HepG2 (cell line): ENCODE data around the gene NCOA3.

GRCh38 chr20:46215653-46216508 is 92.4 kb downstream of the CDH22 start:
- RRBS, 2 experiments, result no CpG with 5 or more reads among the region's 18 CpGs
CAGE:
- cytosol, long polyA minus RNA, result no peak
- cytosol, long polyA plus RNA, result no peak
- long polyA plus RNA, result no peak
- nucleus, long polyA minus RNA, result no peak
- nucleus, long polyA plus RNA, result no peak

GRCh38 chr20:46402255-46402892 is 4.0 kb downstream of the ELMO2 start:
- RRBS, 2 experiments, result no CpG with 5 or more reads among the region's 3 CpGs
CAGE:
- cytosol, long polyA minus RNA, result no peak
- cytosol, long polyA plus RNA, result no peak
- long polyA plus RNA, result no peak
- nucleus, long polyA minus RNA, result no peak
- nucleus, long polyA plus RNA, result no peak

DNA sequence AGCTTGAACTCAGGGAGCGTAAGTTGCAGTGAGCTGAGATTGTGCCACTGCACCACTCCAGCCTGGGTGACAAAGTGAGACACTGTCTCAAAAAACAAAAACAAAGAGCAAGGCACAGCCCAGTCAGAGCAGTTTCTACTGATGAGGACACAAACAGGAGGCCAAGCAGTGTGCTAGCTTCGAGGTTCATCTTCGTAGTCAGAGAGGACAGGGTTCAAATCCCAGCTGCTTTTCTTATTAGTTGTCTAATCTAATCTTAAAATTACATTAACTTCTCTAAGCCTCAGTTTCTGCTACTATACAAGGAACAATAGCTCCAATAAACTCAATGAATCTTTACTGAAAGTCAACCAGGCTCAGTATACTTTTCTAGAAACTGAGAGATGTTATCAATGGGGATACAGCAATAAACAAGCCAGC is 1.5 kb downstream of the TP53RK start:
- RRBS, 2 experiments, result no CpG with 5 or more reads among the region's 3 CpGs
CAGE:
- cytosol, long polyA minus RNA, result no peak
- cytosol, long polyA plus RNA, result no peak
- long polyA plus RNA, result no peak
- nucleus, long polyA minus RNA, result no peak
- nucleus, long polyA plus RNA, result no peak

DNA sequence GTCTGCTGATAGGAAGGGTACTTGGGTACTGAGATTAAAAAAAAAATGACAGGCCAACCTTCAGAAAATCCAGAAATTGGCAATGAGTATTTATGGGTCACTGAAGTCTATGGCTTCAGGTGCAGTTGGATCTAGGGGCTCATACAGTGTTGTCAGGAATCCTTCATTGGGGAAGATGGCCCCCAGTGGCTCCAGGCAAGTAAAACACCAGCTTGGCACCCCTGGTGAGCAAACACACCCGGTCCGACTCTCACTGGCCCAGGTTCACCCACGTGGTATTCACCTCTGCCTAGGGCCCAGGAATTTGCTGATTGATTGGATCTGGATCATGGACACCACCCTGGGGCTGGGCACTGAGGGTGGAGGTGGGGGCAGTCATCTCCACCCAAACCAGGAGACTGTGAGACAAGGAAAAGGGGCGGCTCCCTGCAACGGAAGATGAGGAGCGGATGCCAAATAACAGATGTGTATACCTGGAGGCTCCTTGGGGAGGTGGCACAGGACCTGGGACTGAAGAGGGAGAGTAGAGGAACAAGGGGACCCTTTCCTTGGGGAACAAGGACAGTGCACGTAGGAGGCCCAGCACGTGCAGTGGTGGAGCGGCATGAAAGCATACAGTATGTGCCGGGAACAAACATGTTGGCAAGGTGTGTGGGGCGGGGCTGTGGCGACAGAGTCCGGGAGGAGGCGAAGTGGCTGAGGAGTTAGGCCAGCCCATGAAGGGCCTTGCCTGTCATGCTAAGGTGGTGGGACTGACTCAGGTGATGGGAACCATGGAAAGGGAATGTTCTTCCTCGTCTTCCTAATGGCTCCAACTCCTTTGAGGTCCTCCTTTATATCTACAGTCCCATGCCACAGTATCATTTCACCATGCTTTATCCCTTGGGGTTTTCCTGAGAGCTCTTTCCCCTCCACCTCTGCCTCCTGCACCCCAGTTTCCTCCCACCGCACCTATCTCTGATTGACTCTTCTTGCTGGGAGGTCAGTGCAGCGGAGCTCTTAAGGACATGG is 4.9 kb downstream of the SLC2A10 start:
- RRBS, 2 experiments, result 75 to 78% methylated on average over 4 of the region's 17 CpGs
CAGE:
- cytosol, long polyA minus RNA, result no peak
- cytosol, long polyA plus RNA, result no peak
- long polyA plus RNA, result no peak
- nucleus, long polyA minus RNA, result no peak
- nucleus, long polyA plus RNA, result no peak

DNA sequence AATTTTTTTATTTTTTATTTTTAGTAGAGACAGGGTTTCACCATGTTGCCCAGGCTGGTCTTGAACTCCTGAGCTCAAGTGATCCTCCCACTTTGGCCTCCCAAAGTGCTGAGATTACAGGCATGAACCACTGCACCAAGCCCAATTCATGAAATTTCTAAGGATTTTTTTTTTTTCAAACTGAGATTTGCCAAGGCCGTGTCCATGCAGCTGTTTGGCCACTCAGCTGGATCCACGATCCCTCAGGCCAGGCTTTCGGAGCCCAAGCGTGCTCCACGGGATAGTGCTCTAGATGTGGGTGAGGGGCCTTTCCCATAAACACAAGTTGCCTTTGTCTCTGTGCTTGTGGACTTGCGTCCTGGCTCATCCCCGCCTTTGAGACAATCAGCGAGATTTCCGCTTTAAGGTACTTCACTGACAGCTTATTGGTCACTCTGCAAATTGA is 19.4 kb downstream of the SLC2A10 start:
- RRBS, 2 experiments, result no CpG with 5 or more reads among the region's 9 CpGs
CAGE:
- cytosol, long polyA minus RNA, result no peak
- cytosol, long polyA plus RNA, result no peak
- long polyA plus RNA, result no peak
- nucleus, long polyA minus RNA, result no peak
- nucleus, long polyA plus RNA, result no peak

- RRBS, 2 experiments, result 29 to 33% methylated on average over 8 to 10 of the region's 24 CpGs
CAGE:
- cytosol, long polyA minus RNA, result no peak
- cytosol, long polyA plus RNA, result no peak
- long polyA plus RNA, result no peak
- nucleus, long polyA minus RNA, result no peak
- nucleus, long polyA plus RNA, result no peak
These were observed 519 bp downstream of the EYA2 start for GRCh38 chr20:46895213-46895511.

- RRBS, 2 experiments, result no CpG with 5 or more reads among the region's 19 CpGs
CAGE:
- cytosol, long polyA minus RNA, result no peak
- cytosol, long polyA plus RNA, result no peak
- long polyA plus RNA, result no peak
- nucleus, long polyA minus RNA, result no peak
- nucleus, long polyA plus RNA, result no peak
These were observed 50.7 kb downstream of the EYA2 start for GRCh38 chr20:46945068-46946106.

GRCh38 chr20:47118593-47118964 is 223.9 kb downstream of the EYA2 start:
- RRBS, 2 experiments, result no CpG with 5 or more reads among the region's 7 CpGs
CAGE:
- cytosol, long polyA minus RNA, result no peak
- cytosol, long polyA plus RNA, result no peak
- long polyA plus RNA, result no peak
- nucleus, long polyA minus RNA, result no peak
- nucleus, long polyA plus RNA, result no peak

GRCh38 chr20:47249244-47250047 is 107.1 kb downstream of the ZMYND8 start:
- RRBS, 2 experiments, result no CpG with 5 or more reads among the region's 13 CpGs
CAGE:
- cytosol, long polyA minus RNA, result no peak
- cytosol, long polyA plus RNA, result no peak
- long polyA plus RNA, result no peak
- nucleus, long polyA minus RNA, result no peak
- nucleus, long polyA plus RNA, result no peak

DNA sequence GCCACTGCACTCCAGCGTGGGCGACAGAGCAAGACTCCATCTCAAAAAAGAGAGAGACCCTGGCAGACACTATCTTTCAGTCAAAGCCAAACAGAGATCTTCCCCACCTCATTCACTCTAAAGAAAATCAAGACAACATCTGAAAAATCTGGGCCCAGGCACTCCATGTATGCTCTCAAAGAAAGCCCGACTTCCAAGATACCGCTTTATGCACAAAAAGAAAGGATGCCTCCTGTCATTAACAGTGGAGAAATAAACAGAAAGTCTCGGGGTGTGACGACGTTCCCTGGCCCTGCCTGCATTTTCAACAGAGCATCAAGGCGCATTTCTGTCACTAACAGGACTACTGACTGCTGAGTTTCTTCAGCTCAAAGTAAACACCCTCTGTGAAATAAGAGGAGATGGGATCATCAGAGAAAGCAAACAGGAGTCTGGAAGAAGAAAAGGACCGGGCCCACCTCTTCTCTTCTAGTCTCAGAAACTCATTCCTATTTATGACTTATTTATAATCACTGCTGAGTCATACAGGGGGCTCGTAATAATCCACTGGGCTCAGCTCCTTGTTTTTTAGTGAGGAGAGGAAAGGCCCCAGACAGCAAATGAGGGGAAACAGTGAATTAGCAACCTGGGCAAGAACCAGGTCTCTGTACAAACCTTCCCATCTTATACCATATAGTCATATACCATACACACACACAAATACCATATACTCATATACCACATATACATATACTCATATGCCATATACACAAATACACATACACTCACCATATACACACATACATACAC is 99.7 kb downstream of the ZMYND8 start:
- RRBS, 2 experiments, result no CpG with 5 or more reads among the region's 10 CpGs
CAGE:
- cytosol, long polyA minus RNA, result no peak
- cytosol, long polyA plus RNA, result no peak
- long polyA plus RNA, result no peak
- nucleus, long polyA minus RNA, result no peak
- nucleus, long polyA plus RNA, result no peak

GRCh38 chr20:47258535-47259648 is 97.6 kb downstream of the ZMYND8 start:
- RRBS, 2 experiments, result no CpG with 5 or more reads among the region's 18 CpGs
CAGE:
- cytosol, long polyA minus RNA, result no peak
- cytosol, long polyA plus RNA, result no peak
- long polyA plus RNA, result no peak
- nucleus, long polyA minus RNA, result no peak
- nucleus, long polyA plus RNA, result no peak

GRCh38 chr20:47360164-47361428 is 4.1 kb upstream of the ZMYND8 start:
- RRBS, 2 experiments, result no CpG with 5 or more reads among the region's 32 CpGs
CAGE:
- cytosol, long polyA minus RNA, result no peak
- cytosol, long polyA plus RNA, result no peak
- long polyA plus RNA, result no peak
- nucleus, long polyA minus RNA, result no peak
- nucleus, long polyA plus RNA, result no peak

DNA sequence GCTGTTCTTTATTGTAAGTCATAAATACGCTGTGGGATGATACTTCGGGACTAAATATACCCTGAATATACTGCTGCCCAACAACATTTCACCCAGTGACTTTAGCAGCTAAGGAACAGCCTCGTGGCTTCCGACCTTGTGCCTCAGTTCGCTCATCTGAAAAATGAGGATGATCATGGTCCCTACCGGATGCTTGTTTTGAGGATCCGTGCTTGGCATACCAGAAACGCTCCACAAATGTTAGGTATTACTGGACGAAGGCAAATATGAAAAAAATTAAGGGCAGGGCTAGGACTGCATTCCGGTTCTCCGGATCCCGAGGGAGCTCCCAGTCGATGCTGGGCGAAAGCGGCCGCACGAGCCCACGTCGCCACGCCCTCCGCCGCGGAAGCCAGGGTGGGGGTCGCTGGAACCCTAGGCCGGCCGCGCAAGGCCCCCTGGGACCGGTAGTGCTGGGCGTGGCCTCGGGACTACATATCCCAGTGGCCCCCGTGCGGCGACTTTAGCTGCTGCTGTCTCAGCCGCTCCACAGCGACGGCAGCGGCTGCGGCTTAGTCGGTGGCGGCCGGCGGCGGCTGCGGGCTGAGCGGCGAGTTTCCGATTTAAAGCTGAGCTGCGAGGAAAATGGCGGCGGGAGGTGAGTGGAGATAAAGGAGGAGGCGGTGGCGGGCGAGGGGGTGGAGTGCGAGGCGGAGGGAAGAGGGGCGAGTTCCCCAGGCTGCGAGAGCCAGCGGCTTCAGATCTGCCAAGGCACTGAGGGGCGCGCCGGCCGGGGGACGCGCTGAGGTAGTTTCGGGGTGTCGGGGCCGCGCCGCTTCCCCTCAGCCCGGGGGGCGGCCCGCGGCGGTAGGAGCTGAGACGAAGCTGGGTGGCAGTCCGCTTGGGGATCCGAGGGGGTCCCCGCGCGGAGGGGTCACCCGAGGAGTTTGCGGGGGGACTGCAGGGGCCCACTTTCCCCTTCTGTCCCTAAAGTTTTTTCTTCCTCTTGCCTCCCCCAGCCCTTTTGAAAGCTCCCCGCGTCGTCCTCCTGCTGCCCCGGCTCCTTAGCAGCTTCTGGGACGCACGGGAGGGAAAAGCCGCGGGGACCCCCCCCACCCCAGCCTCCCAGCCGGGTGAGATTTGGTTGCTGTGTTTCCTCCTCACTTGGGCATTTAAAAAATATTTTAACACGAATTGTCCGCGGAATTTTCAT is at the start of gene NCOA3:
Gene NCOA3 (plus strand): TSS at position 505 of the 1,192 bp plus-strand sequence.
- RRBS, 2 experiments, result under 1 to 2% methylated on average over 18 to 32 of the region's 94 CpGs
CAGE:
- cytosol, long polyA minus RNA, result start-site peak on the plus strand centred at position 482 of the sequence, 67 bp wide, 238 reads
- cytosol, long polyA plus RNA, result no peak
- long polyA plus RNA, result start-site peak on the plus strand centred at position 573 of the sequence, 85 bp wide, 18 and 29 reads in 2 replicates
- nucleus, long polyA minus RNA, result no peak
- nucleus, long polyA plus RNA, result start-site peak on the plus strand centred at position 582 of the sequence, 59 bp wide, 52 and 71 reads in 2 replicates

DNA sequence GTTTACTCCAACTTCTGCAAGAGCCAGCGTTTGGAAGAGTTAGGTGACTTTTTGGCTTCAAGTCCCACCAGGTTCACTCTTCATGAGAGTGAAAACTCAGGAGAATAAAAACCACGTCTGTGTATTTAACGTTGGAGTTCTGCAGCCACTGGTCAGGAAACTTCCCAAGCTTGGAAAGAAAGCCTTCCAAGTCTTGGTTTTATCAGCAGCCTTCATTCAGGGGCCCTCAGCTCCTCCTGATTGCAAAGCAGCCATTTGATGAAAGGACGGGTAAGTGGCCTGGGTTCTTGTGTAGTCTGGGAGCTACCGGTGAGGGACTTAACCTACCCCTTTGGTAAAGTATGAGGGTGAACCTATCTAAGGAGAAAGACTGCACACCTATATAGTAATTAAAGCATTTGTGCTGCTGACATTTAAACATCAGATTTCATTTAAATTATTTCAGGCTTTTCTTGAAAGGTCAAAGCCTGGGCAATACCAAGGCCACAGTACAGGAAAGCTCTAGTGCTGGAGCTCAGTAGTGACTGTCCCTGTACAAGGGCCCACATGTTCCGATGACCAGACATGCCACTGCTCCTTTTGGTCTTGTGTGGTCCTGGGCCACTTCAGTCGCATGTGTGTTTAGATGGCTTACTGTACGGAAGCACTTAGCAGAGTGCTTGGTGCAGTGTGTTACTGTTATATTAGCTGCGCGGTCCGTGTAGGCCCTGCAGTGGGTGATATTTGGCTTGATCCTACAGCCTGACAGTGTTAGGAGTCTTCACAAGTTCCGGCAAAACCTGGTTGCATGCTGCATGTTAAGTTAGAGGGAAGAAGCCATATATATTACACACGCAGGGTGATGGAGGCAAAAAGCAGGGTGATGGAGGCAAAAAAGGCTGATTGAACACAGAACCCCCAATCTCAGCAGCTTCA is 123.0 kb downstream of the SULF2 start:
- RRBS, 2 experiments, result no CpG with 5 or more reads among the region's 13 CpGs
CAGE:
- cytosol, long polyA minus RNA, result no peak
- cytosol, long polyA plus RNA, result no peak
- long polyA plus RNA, result no peak
- nucleus, long polyA minus RNA, result no peak
- nucleus, long polyA plus RNA, result no peak

GRCh38 chr20:47672010-47672680 is 113.1 kb downstream of the SULF2 start:
- RRBS, 2 experiments, result no CpG with 5 or more reads among the region's 20 CpGs
CAGE:
- cytosol, long polyA minus RNA, result no peak
- cytosol, long polyA plus RNA, result no peak
- long polyA plus RNA, result no peak
- nucleus, long polyA minus RNA, result no peak
- nucleus, long polyA plus RNA, result no peak

GRCh38 chr20:47682304-47682778 is 102.9 kb downstream of the SULF2 start:
- RRBS, 2 experiments, result no CpG with 5 or more reads among the region's 14 CpGs
CAGE:
- cytosol, long polyA minus RNA, result no peak
- cytosol, long polyA plus RNA, result no peak
- long polyA plus RNA, result no peak
- nucleus, long polyA minus RNA, result no peak
- nucleus, long polyA plus RNA, result no peak

DNA sequence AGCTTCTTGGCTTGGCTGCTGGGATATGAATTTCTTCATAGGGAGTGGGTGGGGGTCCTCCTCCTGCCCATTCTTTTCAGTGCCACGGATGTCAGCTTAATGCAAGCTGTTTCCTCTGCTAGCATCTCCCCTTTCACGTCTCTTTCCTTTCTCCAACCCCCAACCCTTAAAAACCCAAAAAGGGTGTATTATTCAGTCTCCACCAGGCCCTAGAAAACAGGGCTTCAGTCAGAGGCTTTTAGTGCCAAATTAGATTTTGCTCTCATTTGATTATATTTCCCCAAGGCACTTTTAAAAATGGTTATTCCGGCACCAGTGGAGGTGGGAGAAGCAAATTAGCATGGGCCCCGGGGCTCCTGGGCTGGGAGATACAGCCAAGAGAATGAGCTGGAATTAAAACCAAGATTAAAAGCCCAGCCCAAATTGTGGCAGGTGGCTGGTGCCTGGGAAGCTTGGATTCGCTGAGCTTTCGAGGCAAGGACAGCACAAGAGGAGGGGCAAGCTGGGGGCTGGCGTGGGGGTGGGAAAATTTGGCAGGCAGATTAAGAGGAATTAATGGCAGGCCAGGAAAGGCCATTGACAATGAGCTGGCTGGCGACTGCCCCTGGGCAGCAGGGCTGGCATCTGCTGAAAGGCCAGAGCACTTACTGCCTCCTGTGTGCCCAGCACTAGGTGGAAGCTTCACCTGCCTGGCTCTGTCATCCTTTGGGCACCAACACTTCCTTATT is 76.4 kb downstream of the SULF2 start:
- RRBS, 2 experiments, result 96% methylated on average over 1 of the region's 8 CpGs; no CpG with 5 or more reads in 1 of the 2 experiments
CAGE:
- cytosol, long polyA minus RNA, result no peak
- cytosol, long polyA plus RNA, result no peak
- long polyA plus RNA, result no peak
- nucleus, long polyA minus RNA, result no peak
- nucleus, long polyA plus RNA, result no peak

DNA sequence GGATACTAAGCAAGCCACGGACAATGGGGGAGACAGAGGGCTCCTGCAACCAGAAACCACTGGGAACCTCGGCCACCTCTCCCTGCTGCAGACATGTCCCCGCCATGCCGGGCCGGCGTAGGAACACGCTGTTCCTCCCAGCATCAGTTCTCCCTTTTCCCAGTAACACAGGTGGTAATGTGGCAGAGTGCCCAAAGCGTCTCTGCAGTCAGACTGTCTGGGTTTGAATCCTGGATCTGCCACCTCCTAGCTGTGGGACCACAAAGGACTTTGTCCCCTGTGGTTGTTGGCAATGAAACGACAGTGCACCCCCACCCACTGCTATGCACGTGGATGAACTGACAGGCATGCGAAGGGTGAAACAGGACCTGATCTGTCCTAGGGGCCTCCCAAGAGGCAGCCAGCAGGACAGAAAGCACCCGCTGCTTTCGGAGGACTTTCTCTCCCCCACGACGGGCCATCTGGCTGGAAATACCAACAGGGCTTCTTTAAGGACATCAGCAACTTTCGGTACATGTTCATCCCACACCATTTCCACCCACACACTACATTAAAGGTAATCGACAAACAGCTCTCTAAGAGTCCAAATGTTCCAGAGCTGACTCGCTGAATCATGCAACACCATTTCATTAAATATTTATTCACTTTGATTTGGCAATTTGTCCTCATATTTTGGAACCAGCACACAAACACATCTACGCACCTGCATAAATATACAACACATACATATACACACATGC is 74.0 kb downstream of the SULF2 start:
- RRBS, 2 experiments, result no CpG with 5 or more reads among the region's 19 CpGs
CAGE:
- cytosol, long polyA minus RNA, result no peak
- cytosol, long polyA plus RNA, result no peak
- long polyA plus RNA, result no peak
- nucleus, long polyA minus RNA, result no peak
- nucleus, long polyA plus RNA, result no peak

- RRBS, 2 experiments, result no CpG with 5 or more reads among the region's 29 CpGs
CAGE:
- cytosol, long polyA minus RNA, result no peak
- cytosol, long polyA plus RNA, result no peak
- long polyA plus RNA, result no peak
- nucleus, long polyA minus RNA, result no peak
- nucleus, long polyA plus RNA, result no peak
These were observed 188.2 kb upstream of the SULF2 start for GRCh38 chr20:47973370-47974059.

DNA sequence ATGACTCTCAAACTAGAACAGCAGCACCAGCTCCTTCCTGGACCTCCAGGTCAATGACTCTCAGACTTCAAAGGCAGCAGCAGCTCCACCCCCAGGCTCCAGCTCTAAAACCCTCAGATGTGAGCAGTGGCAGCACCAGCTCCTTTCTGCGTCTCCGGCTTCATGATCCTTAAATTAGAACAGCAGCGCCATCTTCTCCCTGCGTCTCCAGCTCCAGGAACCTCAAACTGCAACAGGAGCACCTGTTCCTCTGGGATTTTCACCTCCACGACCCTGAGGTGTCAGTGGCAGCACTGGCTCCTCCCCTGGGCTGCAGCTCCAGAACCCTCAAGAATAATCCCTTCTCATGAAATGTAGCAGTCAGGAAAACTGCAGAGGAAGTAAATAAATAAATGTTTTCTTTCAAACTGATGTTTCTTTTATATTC is 341.1 kb upstream of the SULF2 start:
- RRBS, 2 experiments, result no CpG with 5 or more reads among the region's 5 CpGs
CAGE:
- cytosol, long polyA minus RNA, result no peak
- cytosol, long polyA plus RNA, result no peak
- long polyA plus RNA, result no peak
- nucleus, long polyA minus RNA, result no peak
- nucleus, long polyA plus RNA, result no peak